Metanephros (tissue), 2 donors: ENCODE measurements around a stretch of chr3.

GRCh38 chr3:57079629-57079975, 19.1 kb downstream of the SPATA12 start:
- RAMPAGE, long total RNA, result no peak

DNA sequence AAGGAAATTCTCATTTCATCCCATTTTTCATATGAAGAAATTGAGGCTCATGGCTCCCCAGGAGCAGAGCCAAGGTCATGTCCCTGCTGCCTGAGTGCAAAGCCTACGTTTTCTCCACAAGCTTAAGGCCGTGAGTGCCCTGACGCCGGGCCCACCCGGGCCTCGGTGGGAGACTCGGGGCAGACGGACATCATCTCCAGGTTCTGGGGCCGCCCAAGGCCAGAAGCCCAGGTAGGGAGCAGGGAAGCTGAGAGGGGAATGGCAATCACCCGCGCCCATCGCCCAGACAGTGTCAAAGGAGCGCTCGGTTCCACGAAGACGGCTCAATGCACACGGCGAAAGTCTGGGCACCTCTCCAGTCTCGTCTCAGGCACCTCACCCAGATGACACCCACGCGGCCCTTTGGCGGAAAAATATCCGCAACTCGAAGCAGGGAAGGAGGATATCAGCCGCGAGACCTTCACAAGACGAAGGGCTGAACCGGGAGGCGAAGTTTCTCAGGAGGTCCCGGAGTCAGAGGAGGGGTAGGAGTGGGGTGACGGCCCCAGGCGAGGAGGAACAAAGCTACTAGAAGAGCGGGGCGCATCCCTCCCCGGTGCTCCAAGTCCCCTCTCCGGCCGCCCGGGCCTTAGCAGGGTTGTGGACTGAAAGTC, 940 bp downstream of the IL17RD start:
- RAMPAGE, long total RNA, result no peak

GRCh38 chr3:57814969-57815462, 58.9 kb downstream of the SLMAP start:
- RAMPAGE, long total RNA, result no peak

- RAMPAGE, long total RNA, result no peak
Measured at GRCh38 chr3:57912821-57913464, 95.3 kb upstream of the FLNB start.

- RAMPAGE, long total RNA, result no peak
Measured at GRCh38 chr3:58071483-58072226, 63.4 kb downstream of the FLNB start.

DNA sequence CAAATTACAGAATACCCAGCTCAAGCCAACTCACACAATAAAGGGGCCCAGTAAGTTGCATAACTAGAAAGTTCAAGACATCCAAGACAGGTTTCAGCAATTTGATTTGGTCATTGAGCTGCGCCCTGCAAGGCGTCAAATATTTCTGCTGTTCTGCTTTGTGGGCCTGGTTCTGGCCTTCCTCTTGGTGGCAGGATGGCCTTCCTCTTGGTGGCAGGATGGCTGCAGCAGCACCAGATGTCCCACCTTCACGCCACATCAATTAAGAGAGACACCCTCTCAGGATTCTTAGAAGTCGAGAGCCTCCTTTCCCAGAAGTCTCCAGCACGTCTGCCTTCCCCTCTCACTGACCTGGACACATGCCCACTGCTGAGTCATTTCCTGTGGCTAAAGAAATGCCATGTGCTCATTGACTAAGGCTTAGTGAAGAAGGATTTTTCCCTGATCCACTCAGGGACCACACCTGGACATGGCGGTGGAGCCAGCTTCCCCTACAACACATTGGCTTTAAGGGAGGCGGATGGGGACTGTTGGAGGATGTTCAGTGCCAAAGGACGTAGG, 49.1 kb downstream of the DNASE1L3 start:
- RAMPAGE, long total RNA, result no peak

- RAMPAGE, long total RNA, result no peak
Measured at GRCh38 chr3:58168225-58169131, 42.3 kb downstream of the DNASE1L3 start.

GRCh38 chr3:58249509-58250731, 12.3 kb downstream of the ABHD6 start:
- RAMPAGE, long total RNA, result no peak

- RAMPAGE, long total RNA, result no peak
Measured at GRCh38 chr3:58260352-58260817, 22.8 kb downstream of the ABHD6 start.

DNA sequence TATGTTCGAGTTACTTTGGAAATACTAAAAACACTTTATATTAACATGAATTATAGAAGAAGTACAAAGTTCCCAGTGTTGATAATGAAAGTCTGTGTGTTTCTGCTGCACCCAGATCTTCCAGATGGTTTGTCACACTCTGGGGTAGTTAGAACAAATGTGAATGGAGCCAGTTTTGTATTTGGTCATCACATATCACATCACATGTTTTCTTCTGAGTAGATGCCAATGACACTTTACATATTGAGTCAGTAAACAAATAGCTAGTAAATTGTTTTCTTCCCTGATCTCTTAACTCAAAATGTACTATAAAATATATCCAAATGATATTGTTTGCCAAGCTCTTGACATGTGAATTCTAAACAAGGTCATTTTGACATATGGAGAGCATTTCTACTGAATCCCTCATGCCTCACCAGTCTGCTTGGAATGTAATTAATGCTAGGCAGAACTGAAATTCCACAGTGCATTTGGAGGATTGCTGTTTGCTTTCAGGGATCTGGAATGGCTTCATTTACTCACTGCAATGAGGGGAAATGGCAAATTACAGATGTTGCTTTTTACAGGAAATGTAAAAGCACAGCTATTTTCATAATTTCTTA, 45.1 kb downstream of the PDHB start:
- RAMPAGE, long total RNA, result no peak

- RAMPAGE, long total RNA, result no peak
Measured at GRCh38 chr3:58526317-58527186, 10.4 kb downstream of the ACOX2 start.

- RAMPAGE, long total RNA, result no peak
Measured at GRCh38 chr3:58569474-58570159, 7.6 kb downstream of the FAM107A start.

DNA sequence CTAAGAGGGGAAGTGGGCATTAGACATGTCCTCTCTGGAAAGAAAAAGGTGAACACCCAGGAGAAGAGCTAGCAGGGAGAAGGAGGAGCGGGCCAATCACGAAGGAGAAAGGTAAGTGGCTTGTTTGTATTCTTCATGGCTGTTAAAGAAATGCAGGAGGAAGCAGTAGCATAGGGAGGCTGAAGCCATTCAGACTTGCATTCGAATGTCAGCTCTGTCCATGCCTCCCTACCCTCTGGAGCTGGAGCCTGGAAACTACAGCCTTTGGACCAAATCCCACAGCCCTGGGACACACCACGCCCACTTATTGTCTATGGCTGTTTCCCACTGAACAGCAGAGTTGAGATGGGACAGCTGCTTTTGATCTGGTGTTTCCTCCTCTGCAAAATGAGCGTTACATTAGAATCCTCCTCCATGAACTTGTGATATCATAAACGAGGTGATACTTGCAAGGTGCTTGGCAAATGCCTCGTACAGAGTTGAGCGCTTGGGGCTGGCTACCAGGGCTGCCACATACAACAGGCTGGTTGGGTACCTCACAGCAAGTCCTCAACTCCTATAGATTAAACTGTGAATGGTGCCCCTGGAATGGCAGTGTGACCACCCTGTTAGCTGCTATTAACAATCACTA, 3.5 kb downstream of the FAM107A start:
- RAMPAGE, long total RNA, result no peak

GRCh38 chr3:58625982-58626466, 40.5 kb downstream of the FAM3D start:
- RAMPAGE, long total RNA, result no peak

GRCh38 chr3:58669709-58670306, 3.2 kb upstream of the FAM3D start:
- RAMPAGE, long total RNA, result no peak

DNA sequence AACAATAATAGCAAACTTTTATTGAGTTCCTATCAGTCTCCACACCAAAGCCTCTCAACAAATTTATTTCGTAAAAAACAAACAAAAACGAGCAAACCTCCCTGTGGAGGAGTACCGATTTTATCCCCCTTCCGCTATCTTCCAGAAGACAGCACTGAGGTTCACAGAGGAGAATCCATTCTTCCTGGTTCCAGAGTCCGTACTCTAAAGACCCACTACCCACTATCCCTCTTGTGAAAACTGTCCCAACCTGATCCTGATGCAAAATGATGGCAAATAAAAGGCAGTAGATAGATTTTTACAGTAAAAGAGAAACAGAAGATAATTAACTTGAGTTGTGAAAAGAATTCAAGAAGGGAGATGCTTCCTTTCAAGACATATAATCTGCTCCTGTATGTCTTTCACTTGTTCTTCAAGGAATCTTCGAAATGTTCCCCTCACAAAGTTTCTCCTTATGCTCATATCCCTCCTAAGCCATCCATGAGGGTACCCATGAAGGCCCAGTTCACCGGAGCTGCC, 1027.1 kb downstream of the FHIT start:
- RAMPAGE, long total RNA, result no peak

GRCh38 chr3:60759974-60760463, 491.2 kb downstream of the FHIT start:
- RAMPAGE, long total RNA, result no peak

GRCh38 chr3:61249965-61250500, 1.2 kb downstream of the FHIT start:
- RAMPAGE, long total RNA, result no peak

DNA sequence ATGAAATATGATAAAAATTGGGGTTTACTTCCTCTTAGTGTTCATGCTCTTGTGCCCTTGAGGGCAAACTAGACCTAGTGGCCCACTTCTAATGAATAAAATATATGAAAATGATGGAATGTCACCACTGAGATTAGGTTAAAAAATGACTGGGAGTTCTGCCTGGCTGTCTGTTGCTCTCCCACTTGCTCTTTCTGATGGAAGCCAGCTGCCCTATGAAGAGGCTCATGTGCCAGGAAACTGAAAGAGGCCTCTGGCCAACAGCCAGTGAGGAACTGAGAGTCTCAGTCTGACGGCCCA, 107.0 kb upstream of the FHIT start:
- RAMPAGE, long total RNA, result no peak

DNA sequence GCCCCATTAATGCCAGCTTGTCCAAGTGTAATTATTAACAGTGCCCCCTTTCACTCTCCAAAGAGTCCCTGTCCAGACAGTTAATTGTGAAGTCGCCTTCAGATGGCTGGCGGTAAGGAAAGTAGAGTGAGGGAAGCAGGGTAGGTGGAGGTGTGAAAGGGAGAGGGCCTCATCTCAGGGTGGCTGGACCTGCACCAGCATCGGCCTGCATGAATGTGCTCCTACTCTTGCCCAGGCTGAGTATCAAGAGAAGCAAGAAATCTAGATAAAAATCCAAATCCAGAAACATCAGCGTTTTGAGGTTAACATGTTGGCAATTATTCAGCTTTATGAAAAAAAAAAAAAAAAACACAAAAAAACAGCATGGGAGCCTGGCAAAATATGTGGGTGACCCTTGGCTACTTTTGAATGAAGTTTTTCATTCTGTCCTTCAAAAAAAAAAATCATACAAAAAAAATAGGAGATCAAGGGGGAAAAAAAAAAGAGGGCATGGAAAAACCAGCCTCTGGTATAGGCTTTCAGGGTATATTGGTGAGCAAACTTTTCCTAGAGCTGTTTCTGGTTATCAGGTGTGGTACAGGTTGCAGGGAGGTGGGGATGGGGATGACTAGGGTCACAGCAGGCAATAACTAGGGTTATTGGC, 118.9 kb downstream of the PTPRG start:
- RAMPAGE, long total RNA, result no peak